ENCODE results near the genes PBDC1, PGAM4 and TNMD.

- PRO-cap, result no peak
- RAMPAGE, long total RNA, 2 experiments, result no peak in any of the 2 experiments
These were observed 544 bp upstream of the UPRT start for GRCh38 chrX:75273289-75273793.

DNA sequence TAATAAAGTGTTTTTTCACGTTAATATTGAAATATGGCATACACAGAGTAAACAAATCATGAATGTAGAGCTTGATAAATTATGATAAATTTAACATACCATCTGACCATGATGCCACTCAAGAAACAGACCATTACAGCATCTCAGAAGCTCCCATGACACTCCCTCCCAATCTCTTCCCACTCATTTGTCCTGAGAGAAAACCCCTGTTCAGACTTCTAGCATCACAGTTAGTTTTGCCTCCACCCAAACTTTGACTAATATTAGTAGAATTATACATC is 2.5 kb upstream of the MAGEE2 start:
- PRO-cap, result no peak
- RAMPAGE, long total RNA, 2 experiments, result no peak in any of the 2 experiments

DNA sequence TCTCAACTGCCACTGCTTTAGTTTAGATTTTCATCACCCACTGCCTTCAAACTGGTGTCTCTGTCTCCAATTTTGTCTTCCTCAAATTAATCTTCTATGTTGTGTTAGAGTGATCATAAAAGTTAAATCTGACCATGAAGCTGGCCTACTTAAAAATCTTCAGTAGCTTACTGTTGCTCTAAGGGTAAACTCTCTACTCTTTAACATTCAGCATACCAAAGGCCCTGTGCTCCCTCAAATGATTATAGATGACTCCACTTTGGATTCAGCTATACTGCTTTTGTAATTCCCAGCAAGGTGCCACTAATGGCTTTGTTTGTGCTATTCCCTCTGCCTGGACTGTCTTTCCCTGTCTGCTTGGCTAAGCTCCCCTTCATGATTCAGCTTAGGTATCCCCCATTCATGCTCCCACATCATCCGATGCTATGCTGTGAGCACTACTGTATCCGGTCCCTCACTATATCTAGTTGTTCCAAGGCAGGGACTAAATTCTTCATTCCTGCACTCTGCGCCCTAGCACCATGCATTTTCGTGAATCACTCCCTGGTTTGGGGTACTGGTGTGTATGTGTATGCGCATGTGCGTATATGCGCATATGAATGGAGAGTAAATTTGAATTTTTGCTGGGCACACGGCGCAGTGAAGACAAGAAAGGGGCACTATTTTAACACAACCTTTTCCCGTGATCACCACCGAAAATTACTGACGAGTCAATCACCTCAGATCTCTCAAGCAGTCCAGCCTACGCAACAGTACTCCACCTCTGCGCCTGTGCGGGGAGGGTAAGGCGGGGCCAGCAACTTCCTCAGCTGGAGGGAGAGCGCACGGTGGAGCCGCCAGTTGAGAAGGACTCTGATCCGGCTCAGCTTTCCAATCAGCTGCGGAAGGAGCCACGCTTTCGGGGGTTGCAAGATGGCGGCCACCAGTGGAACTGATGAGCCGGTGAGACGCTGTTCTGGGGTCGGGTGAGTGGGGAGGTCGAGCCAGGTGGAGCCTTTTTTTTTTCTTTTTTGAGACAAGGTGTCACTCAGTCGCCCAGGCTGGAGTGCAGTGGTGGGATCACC is at the start of gene PBDC1:
Gene PBDC1, plus strand, starts transcription at position 836 of the 1,064 bp plus-strand sequence.
- PRO-cap, result bidirectional peak, plus-strand start at position 836 of the sequence, minus-strand start at position 704 of the sequence
- RAMPAGE, long total RNA, 2 experiments, result start-site peak on the plus strand in 2 of 2 experiments, centred at positions 869 to 870 of the sequence, 283 to 640 reads per replicate

GRCh38 chrX:76428682-76429074 is 1.2 kb downstream of the MAGEE1 start:
- PRO-cap, result no peak
- RAMPAGE, long total RNA, 2 experiments, result no peak in any of the 2 experiments

- PRO-cap, result no peak
- RAMPAGE, long total RNA, 2 experiments, result no peak in any of the 2 experiments
These were observed 1.1 kb upstream of the FGF16 start for GRCh38 chrX:77445778-77446755.

DNA sequence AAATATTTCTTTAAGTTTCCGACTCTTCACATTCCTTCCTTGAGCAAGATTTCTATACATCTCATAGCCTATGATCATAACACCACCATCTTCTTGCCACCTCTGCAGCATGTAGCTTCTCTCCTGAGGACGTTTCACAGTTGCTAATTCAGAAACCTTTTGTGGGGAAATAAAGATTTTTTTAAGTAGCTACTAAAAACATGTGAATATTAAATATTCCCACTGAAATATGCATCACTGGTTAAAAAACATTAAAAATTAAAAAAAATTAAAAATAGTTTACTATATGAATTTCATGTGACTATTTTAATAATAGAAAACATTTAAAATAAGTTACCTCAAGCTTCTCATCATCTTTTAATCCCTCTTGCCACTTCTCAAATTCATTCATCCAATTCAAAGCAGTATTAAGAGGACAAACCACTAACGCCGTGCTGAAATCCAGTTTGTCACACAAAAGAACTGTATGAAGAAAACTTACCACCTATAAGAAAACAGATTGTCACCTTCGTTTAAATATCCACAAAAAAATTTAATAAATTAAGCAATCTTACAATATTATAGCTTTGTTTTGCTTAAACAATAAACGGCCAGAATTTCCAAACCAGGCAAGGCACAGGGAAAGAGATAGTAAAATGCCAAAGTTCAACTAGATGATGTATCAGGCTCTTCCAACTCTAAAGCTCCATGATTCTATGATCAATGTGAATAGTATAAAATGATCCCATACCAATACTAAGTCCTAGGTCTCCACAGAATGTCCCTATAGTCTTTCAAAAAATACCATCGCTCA is 152.6 kb downstream of the ATRX start:
- PRO-cap, result no peak
- RAMPAGE, long total RNA, 2 experiments, result no peak in any of the 2 experiments

GRCh38 chrX:77651996-77652513 is 134.0 kb downstream of the ATRX start:
- PRO-cap, result no peak
- RAMPAGE, long total RNA, 2 experiments, result no peak in any of the 2 experiments

- PRO-cap, result no peak
- RAMPAGE, long total RNA, 2 experiments, result no peak in any of the 2 experiments
These were observed 31.1 kb downstream of the ATRX start for GRCh38 chrX:77754799-77755527.

- PRO-cap, result no peak
- RAMPAGE, long total RNA, 2 experiments, result no peak in any of the 2 experiments
These were observed at the start of gene PGAM4 for GRCh38 chrX:77969516-77969939. Gene PGAM4 (minus strand): TSS chrX:77969638.

GRCh38 chrX:78107309-78107787 is 3.3 kb downstream of the PGK1 start:
- PRO-cap, result no peak
- RAMPAGE, long total RNA, 2 experiments, result no peak in any of the 2 experiments

GRCh38 chrX:79167442-79167956 is 23.0 kb downstream of the GPR174 start:
- PRO-cap, result no peak
- RAMPAGE, long total RNA, 2 experiments, result no peak in any of the 2 experiments

DNA sequence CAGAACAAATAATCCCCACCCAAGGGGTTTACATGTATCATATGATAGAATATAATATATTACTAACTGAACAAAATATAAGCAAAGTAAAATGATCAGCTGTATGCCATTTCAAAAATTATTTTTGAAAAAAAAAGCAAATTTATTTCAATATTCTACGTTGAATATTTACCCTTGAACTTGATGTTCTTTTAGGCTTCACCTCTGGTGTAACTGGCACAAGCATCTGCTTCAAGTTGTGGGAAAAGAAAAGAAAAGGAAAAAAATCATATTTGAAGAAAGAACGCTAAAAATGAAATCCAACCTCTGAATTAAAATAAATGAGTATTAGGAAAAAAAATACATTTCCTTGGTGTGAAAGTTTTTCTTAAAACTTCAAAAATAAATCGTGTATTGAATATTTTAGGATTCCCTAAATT is 83.4 kb downstream of the HMGN5 start:
- PRO-cap, result no peak
- RAMPAGE, long total RNA, 2 experiments, result no peak in any of the 2 experiments

- PRO-cap, result no peak
- RAMPAGE, long total RNA, 2 experiments, result no peak in any of the 2 experiments
These were observed 227.5 kb upstream of the HDX start for GRCh38 chrX:84729769-84730063.

DNA sequence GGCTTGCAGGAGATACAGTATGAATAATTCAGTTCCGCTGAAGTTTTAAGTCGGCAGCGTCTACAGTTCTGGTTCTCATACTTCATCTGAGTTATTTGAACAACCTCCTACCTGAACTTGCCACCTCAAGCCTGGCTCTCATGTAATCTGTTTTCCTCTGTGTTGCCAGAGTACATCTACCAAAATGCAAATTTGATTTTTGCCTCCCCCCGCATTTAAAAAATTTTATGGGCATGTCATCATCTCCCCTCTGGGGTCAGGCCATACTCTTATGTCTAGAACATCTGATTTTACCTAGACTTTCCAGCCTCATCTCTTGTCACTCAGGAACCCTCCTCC is 890 bp downstream of the APOOL start:
- PRO-cap, result no peak
- RAMPAGE, long total RNA, 2 experiments, result no peak in any of the 2 experiments

DNA sequence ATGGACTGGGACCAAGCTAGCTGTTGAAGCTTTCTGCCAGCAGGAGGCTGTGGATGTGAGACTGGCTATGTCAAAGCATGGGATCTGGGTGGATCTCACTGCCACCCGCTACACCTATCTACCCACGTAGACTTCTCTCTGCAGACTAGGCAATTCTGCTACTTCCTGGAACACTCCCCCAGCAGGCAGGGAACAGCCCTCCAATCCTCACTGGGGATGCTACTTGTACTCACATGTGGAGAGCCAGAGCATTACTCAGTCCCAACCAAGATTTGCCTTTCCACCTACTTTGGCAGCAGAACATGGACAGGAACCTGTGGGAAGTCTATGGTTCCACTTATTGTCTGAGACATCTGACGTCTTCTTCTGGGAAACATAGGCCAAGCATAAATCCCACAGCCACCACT is 383.5 kb upstream of the CPXCR1 start:
- PRO-cap, result no peak
- RAMPAGE, long total RNA, 2 experiments, result no peak in any of the 2 experiments

DNA sequence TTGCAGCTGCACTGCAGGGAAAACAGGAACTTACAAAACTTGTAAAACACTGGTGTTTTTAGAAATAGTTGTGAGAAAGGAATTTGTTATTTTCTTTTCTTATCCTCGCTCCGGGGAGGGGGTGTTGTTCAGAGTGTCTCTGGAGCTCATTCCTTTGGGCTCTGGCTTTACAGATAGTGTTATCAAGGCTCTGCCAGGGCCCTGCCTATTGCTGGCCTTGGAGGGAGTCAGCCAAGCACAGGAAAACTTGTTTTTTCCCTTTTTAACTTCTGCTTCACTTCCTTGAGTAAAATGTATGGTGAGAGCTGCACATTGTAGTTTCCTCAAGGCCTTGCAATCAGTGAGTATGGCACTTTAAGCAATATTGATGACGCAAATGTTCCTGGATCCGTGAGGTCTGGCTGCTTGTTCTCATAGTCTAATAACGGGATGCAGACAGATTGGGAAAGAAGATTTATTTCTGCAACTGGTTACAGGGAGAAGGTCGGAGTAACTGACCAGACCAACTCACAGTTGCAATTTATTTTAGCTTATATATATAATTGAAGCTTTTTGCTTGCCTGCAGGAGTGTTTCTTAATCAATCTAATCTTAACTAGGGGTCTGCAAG is 536.7 kb downstream of the TGIF2LX start:
- PRO-cap, result no peak
- RAMPAGE, long total RNA, 2 experiments, result no peak in any of the 2 experiments

DNA sequence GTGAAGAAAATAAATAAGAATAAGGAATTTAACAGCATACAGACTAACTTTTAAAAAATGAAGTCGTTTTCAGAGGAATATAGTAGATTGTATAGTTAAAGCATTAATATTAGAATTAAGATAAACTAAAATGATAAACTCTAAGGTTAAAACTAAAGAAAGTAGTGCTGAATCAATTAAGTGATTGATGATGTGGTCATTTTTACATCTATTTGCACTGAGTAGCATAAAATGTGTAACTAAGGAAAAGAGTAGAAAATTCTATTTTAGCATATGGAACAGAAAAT is 531.0 kb downstream of the FAM133A start:
- PRO-cap, result no peak
- RAMPAGE, long total RNA, 2 experiments, result no peak in any of the 2 experiments

GRCh38 chrX:100183262-100183698 is 226.8 kb downstream of the PCDH19 start:
- PRO-cap, result no peak
- RAMPAGE, long total RNA, 2 experiments, result no peak in any of the 2 experiments

DNA sequence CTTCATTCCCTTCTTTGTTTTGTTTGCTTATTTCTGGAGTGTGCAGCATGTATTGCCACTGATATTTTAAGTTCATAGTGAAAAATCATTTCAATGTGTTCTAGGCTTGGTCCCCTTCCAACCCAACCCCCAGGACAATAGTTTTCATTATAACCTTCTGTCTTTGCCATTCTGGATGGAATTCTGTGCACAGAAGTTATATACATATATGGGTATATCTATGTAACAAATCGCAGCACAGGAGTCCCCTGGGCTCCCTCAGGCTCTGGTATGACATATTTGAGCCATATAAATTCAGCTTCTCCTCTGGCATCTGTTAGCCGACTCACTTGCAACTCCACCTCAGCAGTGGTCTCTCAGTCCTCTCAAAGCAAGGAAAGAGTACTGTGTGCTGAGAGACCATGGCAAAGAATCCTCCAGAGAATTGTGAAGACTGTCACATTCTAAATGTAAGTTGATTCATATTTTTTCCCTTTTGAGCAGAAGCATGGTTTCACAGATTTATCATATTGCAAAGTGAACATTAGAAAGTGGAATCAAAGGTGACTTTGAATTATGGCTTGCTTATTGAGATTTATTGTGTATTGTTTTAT is at the start of gene TNMD:
Gene TNMD, plus strand, starts transcription at position 319 of the 593 bp plus-strand sequence.
- PRO-cap, result no peak
- RAMPAGE, long total RNA, 2 experiments, result no peak in any of the 2 experiments

DNA sequence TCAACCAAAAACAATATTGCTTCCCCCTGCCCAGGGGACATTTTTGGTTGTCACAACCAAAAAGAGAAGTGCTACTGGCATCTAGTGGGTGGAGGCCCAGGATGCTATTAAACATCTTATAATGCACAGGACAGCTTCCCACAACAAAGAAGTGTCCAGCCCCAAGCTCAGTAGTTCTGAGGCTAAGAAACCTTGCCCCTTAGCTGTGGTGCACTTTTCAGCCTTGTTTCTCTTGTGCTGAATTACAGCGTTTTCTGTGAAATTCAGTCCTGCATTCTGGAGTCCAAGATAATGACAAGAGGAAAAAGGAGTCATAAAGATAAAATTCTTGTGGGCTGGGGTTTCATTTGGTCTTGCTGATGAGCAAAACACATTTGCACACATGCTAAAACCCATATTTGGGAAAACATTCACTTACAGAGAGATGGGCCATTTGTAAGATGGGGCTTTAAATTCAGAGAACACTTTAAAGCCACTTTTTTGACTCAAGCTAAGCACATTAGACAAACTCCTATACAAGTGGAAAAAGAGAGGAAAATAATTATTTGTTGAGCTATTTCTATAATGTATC is 11.3 kb upstream of the SYTL4 start:
- PRO-cap, result no peak
- RAMPAGE, long total RNA, 2 experiments, result no peak in any of the 2 experiments